Subcutaneous adipose tissue (tissue), 3 donors: ENCODE results near the genes ZNF302, ZNF30 and HPN.

DNA sequence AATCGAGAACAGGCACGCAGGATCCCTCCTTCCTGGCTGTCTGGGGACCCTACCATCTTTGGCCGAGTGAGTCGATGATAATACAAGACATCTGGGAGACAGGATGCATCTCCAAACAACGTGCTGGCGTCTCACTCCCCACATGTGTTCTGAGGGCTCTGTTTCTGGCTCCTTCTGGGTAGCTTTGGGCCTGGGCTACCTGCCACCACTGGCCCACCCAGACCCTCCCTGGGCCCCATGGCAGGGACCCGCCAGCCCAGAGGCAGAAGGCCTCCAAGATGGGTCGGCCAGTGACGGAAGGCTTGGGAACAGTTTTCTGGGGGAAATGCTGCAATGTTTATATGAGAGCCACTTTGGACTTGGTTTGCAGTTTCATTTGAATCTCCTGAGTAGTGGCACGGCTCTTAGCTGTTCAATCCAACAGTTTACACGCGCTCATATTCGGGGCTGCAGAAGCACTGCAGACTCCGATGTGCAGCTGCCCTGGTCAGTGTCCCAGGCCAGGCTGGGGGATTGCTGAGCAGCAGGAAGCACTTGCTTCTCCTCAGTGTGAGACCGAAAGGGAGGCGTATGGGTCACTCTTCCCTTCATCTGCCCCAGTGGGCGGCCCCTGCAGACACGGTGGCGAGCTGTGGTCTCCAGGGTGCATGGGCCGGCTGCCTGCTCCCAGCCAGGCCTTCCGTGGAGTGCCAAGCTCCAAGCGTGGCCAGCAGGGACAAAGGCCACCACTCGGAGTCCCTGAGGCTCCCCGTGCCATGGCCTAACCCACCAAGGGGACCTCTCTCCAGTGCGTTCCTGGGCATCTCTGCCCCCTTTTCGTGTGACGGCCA lies 31.7 kb downstream of the CEBPG start:
- PRO-cap: no peak
- RAMPAGE, long total RNA, 3 experiments: no peak in any of the 3 experiments

DNA sequence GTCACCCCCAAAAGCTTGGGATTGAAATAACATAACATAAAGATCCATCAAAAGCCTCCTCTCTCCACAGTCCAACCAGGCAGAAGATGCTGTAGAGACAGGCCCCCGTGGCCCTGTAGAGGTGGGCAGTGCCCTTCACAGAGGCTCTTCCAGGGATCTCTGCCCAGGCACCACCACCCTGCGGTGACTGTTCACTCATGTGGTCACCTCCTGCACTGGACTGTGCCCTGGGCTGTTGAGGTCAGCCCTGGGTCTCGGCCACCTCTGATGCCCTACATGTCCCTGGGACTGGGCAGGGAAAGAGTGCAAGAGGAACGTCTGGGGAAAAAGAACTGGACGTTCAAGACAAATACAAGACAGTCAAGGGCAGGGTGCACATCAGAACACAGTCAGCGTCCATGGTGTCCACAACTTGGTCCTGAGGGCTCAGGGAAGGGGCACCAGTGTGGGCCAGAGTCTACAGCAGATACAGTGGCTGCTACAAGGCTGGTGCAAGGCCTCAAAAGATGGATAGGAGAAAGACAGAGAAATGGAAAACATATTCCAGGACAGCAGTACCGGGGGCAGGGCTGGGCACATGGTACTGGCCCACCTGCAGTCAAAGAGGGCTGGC lies 22.3 kb downstream of the PEPD start:
- PRO-cap: no peak
- RAMPAGE, long total RNA, 3 experiments: no peak in any of the 3 experiments

DNA sequence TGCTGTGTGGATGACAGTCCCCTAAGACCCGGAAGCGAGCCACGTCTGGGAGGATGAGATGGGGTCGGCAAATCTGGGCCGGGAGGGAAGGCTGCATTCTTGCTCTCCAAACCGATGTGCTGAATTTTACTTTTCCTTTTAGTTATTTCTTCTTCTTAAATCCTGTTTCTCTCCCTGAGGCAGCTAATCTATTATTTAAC lies 15.8 kb upstream of the KCTD15 start:
- PRO-cap: unidirectional peak, plus-strand start at position 70 of the sequence
- RAMPAGE, long total RNA, 3 experiments: no peak in any of the 3 experiments

- PRO-cap: unidirectional peak, minus-strand start at chr19:33868932
- RAMPAGE, long total RNA, 3 experiments: no peak in any of the 3 experiments
These were observed 72.1 kb downstream of the KCTD15 start for GRCh38 chr19:33868814-33869166.

GRCh38 chr19:34234547-34234912 lies 19.8 kb upstream of the GARRE1 start:
- PRO-cap: no peak
- RAMPAGE, long total RNA, 3 experiments: no peak in any of the 3 experiments

GRCh38 chr19:34310205-34311023 lies 54.6 kb upstream of the GPI start:
- PRO-cap: no peak
- RAMPAGE, long total RNA, 3 experiments: no peak in any of the 3 experiments

DNA sequence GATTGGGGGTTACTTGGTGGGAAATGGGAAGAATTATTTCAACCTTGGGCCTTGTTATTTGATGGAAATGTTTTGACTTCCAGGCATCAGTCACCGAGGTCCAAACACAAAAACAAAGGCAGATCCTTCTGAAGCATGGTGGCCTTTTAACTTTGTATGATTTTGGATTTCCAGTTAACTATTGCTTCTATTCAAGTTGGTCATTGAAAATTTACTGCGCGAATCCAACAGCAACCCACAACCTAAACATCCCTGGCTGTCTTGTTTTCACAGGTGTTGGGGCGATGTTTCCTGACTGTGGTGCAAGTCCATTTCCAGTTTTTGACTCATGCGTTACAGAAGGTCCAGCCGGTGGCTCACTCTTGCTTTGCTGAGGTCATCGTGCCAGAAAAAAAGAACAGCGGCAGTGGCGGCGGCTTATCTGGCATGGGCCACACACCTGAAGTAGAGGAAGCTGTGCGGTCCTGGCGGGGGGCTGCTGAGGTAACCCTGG lies 45.3 kb upstream of the GPI start:
- PRO-cap: no peak
- RAMPAGE, long total RNA, 3 experiments: no peak in any of the 3 experiments

GRCh38 chr19:34484204-34484794 lies 2.7 kb downstream of the WTIP start:
- PRO-cap: no peak
- RAMPAGE, long total RNA, 3 experiments: no peak in any of the 3 experiments

GRCh38 chr19:34675664-34676264 lies 1.2 kb downstream of the SCGB2B2 start:
- PRO-cap: no peak
- RAMPAGE, long total RNA, 3 experiments: no peak in any of the 3 experiments

DNA sequence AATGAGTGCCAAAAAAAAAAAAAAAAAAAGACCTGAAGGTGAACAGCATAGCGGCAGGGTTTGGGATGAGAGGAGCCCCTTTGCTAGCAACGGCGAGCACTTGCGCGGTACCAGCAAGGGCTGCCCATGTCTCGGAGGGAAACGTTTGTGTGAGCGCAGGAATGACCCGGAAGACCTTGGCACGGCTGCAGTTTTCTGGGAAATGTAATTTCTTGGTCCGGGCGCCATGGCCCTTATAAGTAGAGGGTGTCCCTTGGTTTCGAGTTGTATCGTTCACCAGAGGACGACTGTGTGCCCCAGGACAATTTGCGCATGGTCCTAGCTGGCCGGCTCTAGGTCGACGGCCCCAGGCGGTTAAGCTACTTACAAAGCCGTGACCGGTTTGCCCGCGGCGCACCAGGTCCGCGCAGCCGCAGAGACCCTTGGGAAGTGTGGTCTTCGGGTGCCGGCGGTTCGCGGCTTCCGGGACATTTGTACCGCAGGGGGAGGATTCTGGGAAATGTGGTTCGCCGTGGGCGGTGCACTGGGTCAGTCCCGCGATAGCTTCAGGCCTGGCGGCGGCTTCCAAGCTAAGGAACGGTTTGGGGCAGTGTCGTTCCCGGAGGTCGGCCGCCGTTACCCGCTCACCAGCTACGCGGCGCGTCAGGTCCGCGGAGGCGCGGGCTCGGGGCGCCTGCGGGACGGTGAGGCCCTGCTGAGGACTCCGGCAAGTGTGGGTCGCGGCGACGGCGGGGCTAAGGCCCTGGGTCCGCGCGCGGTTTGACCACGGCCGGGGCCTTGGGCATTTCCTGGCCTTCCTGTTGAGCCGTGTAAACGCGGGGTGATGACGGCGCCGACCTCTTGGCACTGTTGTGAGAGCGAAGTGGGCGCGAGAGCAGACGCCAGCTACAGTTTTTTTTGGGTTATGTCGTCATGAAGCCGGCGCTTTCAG lies at the start of gene ZNF302:
Gene ZNF302 (plus strand): TSS at position 528 of the 931 bp plus-strand sequence.
- PRO-cap: unidirectional peak, minus-strand start at position 116 of the sequence; bidirectional peak, plus-strand start at position 589 of the sequence, minus-strand start at position 367 of the sequence; unidirectional peak, minus-strand start at position 848 of the sequence
- RAMPAGE, long total RNA, 3 experiments: start-site peak on the plus strand in 1 of 3 experiments, centred at position 604 of the sequence, 55 reads per replicate; start-site peak on the minus strand in 1 of 3 experiments, centred at positions 127 to 398 of the sequence, 13 to 16 reads per replicate

GRCh38 chr19:34733098-34733769 lies 809 bp upstream of the ZNF181 start:
- PRO-cap: no peak
- RAMPAGE, long total RNA, 3 experiments: no peak in any of the 3 experiments

DNA sequence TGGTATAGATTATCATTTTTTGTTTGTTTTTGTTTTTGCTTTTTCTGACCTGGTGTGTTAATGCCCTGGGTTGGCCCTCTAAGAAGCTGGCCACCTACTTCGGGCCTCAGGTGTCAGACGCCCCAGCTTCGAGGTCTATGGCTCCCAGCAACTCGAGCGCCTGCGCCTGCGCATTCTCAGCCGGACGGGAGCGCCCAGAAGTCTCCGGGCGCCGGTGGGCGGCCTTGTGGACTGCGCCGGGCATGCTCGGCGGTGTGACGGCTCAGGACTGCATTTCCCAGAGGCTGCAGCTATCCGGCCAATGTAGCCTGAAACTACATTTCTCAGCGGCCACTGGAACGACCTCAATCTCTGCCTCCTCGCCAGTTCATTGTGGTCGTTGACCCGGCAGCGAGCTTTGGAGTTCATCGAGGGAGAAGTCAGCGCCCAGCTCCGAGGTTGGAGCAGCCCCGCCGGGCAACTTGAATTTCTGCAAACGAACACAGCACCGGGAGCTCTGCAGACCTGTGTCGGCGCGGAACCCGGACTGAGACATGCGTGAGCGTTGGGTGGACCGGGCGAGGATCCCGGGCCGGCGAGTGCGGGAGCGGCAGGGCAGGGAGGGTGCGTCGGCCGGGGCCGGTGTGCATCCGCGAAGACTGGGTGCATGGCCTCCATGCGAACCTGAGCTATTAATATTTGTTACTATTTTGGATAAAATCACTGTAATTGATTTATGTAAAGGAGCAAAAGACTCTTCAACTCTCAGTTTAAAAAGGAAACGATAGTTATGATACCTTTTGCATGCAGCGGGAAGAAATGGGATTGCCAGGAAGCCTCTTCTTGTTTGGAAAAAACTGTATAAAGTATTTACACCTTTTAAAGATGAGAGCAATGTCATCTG lies at the start of gene ZNF30:
Gene ZNF30 (plus strand): TSS at position 224 of the 883 bp plus-strand sequence.
- PRO-cap: bidirectional peak, plus-strand start at position 231 of the sequence, minus-strand start at position 154 of the sequence; unidirectional peak, minus-strand start at position 535 of the sequence
- RAMPAGE, long total RNA, 3 experiments: start-site peak on the plus strand in 3 of 3 experiments, centred at positions 225 to 386 of the sequence, 8 to 20 reads per replicate

- PRO-cap: no peak
- RAMPAGE, long total RNA, 3 experiments: no peak in any of the 3 experiments
These were observed 654 bp upstream of the SCN1B start for GRCh38 chr19:35029387-35030244.

DNA sequence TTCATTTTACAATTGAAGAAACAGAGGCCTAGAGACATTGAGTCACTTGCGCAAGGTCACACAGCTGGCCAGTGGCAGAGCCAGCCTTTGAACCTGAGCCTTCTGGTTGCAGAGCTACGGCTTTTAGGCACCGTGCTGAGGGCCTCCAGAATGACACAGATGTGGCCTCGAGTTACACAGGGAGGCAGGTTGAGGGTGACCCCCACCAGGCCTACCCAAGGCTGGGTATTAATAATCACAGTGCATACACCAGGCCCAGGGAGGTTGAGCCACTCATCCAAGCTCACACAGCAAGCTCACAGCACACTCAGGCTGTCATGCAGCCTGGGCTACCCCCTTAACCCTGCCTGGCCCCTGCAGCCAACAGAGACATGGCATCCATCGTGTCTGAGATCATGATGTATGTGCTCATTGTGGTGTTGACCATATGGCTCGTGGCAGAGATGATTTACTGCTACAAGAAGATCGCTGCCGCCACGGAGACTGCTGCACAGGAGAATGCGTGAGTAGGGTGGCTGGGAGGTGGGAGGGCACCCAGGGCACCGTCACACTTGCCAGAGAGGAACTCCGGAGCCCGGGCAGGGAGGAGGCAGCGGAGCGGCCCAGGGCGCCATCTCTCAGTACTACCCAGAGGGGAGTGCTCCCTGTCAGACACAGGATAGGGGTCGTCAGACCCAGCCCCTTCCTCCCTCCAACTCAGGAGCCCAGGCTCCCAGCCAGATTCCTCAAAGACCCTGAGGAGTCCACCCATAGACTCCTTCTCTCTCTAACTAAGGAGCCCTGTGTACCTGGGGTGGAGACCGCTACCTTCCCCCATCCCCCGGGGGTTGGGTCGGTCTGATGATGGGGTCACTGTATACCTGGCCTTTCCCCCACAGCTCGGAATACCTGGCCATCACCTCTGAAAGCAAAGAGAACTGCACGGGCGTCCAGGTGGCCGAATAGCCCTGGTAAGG lies 2.5 kb upstream of the HPN start:
- PRO-cap: no peak
- RAMPAGE, long total RNA, 3 experiments: start-site peak on the plus strand in 2 of 3 experiments, centred at positions 572 to 881 of the sequence, 14 to 30 reads per replicate

DNA sequence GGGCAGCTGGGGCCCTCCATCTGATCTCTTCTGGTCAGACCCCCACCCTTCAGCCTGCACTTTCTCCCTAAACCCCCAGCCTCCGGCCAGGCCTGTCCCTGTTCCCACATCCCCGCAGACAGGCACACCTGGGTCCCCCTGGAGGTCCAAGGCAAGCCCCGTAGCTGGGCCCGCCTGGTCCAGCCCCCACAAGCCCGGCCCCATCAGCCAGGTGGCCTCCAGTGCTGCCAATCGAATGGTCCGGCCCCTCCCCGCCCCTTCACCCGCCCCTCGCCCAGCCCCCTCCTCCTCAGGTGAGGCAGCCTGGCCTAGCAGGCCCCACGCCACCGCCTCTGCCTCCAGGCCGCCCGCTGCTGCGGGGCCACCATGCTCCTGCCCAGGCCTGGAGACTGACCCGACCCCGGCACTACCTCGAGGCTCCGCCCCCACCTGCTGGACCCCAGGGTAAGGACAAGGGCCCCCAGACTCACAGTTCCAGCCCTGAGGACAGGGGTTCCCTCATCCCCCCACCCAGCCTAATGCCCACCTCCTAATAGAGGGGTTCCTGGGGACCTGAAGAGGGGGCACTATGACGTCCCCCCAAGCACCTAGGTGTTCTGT lies at the start of gene HPN:
Gene HPN (plus strand): TSS at position 293 of the 600 bp plus-strand sequence.
- PRO-cap: no peak
- RAMPAGE, long total RNA, 3 experiments: no peak in any of the 3 experiments

- PRO-cap: no peak
- RAMPAGE, long total RNA, 3 experiments: no peak in any of the 3 experiments
These were observed 8.3 kb upstream of the FXYD3 start for GRCh38 chr19:35107270-35107870.

GRCh38 chr19:35110869-35111424 lies 4.7 kb upstream of the FXYD3 start:
- PRO-cap: no peak
- RAMPAGE, long total RNA, 3 experiments: no peak in any of the 3 experiments

GRCh38 chr19:35169102-35170005 lies 14.8 kb downstream of the FXYD5 start:
- PRO-cap: no peak
- RAMPAGE, long total RNA, 3 experiments: no peak in any of the 3 experiments

GRCh38 chr19:35299621-35300067 lies 7.7 kb downstream of the MAG start:
- PRO-cap: no peak
- RAMPAGE, long total RNA, 3 experiments: no peak in any of the 3 experiments

DNA sequence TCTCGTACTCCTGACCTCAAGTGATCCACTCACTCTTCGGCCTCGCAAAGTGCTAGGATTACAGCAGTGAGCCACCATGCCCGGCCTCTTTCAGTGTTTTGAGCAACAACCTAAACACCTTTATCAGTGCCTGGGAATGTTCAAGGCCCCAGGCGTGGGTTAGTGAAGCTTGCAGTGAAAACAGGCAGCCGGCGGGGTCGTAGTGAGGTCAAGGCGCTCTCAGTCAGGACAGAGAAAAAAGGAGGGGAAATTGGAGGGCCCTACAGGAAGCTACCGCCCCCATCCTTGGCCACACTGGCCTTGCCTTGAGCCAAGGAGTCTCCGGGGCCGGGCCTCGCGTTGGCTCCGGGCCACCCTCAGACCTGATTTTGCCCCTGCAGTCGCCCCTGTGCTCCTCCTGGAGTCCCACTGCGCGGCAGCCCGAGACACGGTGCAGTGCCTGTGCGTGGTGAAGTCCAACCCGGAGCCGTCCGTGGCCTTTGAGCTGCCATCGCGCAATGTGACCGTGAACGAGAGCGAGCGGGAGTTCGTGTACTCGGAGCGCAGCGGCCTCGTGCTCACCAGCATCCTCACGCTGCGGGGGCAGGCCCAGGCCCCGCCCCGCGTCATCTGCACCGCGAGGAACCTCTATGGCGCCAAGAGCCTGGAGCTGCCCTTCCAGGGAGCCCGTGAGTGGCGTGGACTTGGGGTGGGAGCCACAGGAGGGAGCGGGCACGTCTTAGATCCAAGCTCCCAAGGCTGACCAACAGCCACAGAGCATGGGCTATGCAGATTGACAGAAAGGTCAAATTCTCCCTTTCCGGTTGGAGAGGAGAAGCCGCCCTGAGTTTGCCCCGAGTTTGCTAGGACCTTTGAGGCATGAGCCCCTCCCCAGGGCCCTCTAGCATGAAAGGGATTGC lies 17.8 kb downstream of the MAG start:
- PRO-cap: no peak
- RAMPAGE, long total RNA, 3 experiments: no peak in any of the 3 experiments